Aortic smooth muscle cell (primary cell): ENCODE measurements around a stretch of chr1.

- RRBS = no CpG with 5 or more reads among the region's 8 CpGs
Observed at GRCh38 chr1:248828710-248829419, 3.1 kb upstream of the SH3BP5L start.